Rectum (tissue), 1 donor: ENCODE data around the genes HTR2C, IL13RA2 and KLHL13.

DNA sequence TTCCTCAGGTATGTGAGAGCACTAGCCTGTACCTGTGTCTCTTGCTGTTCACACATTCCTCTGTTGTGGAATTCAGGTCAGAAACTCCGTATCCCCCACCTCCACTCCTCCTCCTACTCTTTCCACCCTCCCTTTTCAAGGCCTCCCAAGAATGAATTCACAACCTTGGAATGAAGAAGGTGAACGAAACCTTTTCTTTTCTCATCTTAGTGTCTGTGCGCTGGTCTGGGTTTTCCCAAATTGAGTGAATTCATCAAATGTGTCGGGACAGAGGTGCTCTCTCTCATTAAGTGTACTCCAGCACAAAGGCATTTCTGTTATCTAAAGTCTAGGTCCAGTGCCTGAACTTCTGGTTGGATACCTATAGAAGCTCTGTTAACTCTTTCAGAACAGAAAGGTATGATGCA, 42.0 kb downstream of the COL4A6 start:
- PRO-cap, result no peak

DNA sequence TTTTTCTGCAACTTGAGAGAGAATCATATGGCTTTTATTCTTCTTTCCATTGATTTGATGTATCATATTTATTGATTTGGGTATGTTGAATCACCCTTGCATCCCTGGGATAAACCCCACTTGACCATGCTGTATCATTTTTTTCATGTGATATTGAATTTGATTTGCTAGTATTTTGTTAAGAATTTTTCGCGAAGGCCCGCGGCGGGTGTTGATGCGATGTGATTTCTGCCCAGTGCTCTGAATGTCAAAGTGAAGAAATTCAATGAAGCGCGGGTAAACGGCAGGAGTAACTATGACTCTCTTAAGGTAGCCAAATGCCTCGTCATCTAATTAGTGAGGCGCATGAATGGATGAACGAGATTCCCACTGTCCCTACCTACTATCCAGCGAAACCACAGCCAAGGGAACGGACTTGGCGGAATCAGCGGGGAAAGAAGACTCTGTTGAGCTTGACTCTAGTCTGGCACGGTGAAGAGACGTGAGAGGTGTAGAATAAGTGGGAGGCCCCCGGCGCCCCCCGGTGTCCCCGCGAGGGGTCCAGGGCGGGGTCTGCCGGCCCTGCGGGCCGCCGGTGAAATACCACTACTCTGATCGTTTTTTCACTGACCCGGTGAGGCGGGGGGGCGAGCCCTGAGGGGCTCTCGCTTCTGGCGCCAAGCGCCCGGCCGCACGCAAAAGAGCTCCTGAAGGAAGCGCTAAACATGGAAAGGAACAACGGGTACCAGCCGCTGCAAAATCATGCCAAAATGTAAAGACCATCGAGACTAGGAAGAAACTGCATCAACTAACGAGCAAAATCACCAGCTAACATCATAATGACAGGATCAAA, 317.8 kb upstream of the IRS4 start:
- PRO-cap, result no peak

DNA sequence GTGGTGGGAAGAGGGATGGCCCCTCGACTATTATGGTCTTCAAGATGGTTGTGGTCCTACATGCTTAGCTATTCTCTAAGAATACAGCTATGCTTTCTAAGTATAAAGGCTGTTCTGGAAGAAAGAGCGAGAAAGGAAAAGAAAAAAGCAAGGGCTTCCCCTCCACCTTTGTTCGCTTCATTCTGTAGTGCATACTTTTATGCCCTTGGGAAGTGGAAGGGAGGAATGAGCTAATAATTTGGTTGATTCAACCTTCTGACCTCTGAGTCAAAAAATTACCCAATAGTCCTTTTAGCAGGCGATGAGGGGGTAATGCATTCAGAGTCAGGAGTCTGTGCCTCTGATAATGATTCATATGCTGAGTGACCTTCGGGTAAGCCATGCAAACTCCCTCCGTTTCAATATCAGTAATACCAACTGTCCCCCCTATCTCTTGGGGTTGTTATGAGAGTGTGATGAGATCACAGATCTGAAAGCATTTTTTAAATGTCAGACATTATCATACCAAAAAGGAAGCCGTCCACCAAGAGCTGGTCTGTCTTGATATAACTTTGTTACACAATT, 41.6 kb upstream of the ACSL4 start:
- PRO-cap, result no peak

DNA sequence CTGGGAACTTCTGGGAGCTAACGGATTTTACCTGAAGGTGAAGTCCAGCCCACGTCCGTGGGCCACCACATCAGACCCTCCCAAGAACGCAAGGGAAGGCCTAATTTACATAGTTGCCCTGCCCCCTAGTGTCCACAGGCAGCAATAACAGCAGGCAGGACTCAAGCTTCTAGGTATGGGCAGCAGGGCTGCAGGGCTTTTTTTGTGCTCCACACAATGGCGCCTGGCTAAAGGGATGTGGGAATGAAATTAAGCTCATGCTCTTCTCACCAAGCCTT, 112.0 kb upstream of the TMEM164 start:
- PRO-cap, result no peak

- PRO-cap, result bidirectional peak, plus-strand start at chrX:110318710, minus-strand start at chrX:110318696
Measured at GRCh38 chrX:110318414-110318930, 587 bp upstream of the AMMECR1 start.

DNA sequence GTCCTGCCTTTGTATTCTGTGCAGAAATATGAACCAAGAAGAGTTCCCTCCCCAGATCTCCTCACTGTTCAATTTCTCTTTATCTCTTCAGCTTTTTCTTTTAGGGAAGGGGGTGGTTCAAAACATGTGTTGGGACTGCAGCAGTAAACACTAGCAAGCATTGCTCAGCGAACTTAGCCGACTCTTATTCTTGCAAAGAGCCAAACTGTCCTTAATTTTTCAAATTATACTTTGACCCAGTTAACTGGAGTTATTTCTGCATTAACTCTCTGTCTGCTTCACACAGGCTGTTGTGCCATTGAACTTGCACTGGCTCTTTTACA, 1.6 kb downstream of the CHRDL1 start:
- PRO-cap, result no peak

DNA sequence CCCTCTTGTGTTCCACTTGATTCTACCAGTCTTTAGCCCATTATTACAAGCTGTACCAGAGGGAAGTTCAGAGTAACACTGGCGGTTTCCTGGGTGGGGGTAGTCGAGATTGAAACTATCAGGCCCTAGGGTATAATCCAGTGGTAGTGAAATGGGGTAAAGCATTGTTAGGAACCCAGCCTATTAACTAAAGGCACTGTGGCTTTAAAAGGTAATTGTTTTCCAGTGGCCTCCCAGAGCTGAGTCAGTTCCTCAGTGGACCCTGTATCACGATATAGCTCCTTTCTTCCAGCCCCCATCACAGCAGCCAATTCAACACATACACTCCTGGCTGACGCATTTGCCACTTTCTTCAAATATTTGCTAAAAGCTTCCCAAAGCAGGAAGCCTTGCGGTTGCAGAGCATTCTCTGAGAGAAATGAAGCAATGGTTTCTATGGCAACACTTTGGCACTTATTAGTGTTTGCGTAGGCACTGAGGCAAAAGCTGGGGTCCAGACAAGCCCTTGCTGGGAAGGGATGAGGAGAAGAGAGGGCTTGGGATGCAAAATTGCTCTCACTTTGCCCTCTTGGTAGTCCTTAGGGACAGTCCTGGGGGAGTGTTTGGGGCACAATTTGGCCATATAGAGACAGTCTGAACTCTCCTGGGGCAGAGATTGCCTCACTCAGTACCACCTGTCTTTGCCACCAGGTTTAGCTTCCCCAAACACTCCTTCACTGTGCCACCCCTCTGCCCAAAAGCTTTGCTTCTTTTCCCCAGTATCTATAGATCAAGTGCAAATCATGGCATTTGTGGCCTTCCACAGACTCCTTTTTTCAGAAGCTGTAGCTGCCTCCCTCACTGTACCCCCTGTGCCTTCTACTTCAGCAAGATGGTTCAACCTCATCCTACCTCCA, 55.0 kb upstream of the PAK3 start:
- PRO-cap, result no peak

GRCh38 chrX:111400884-111401210, 11.1 kb downstream of the DCX start:
- PRO-cap, result no peak

DNA sequence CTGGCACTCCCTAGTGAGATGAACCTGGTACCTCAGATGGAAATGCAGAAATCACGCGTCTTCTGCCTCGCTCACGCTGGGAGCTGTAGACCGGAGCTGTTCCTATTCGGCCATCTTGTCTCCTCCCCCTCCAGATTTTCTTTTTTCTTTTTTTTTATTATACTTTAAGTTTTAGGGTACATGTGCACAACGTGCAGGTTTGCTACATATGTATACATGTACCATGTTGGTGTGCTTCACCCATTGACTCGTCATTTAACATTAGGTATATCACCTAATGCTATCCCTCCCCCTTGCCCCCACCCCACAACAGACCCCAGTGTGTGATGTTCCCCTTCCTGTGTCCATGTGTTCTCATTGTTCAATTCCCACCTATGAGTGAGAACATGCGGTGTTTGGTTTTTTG, 83.2 kb downstream of the SERTM2 start:
- PRO-cap, result no peak

DNA sequence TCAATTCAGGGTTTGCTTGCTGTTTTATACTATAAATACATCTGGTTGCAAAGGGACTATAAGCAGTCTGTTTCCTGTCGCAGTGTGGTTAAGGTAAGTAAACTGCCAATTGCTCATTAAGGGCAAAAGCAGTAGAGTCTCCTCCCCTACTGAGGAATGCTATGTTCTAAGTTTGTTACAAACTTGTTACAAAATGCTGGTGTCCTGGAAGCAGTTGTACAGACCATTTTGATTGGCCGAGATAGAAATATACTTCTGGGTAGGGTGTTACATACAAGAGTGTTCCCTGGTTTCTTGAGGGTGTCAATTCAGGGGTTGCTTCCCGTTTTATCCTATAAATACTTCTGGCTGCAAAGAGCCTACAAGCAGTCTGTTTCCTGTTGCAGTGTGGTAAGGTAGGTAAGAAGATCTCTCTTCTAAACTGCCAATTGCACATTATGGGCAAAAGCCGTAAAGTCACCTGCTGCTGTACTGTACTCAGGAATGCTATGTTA, 5.7 kb downstream of the TRPC5OS start:
- PRO-cap, result no peak

DNA sequence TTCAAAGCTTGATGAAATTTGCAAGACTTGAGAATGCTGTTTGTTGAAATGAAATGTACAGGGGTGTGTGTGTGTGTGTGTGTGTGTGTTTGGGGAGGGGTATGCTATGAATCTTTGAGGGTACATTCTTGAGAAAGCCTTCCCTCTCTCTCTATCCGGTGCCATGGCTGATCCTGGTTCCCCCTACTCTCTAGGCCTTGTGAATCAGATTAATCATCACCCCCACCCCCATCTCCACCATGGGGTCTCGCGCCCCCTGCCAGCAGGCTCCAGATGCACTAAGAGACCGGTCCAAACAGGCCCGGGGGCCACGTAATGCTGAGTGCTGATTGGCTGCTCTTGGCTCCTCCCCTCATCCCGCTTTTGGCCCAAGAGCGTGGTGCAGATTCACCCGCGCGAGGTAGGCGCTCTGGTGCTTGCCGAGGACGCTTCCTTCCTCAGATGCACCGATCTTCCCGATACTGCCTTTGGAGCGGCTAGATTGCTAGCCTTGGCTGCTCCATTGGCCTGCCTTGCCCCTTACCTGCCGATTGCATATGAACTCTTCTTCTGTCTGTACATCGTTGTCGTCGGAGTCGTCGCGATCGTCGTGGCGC, at the start of gene HTR2C:
Gene HTR2C (plus strand): TSS at position 398 of the 596 bp plus-strand sequence.
- PRO-cap, result no peak

DNA sequence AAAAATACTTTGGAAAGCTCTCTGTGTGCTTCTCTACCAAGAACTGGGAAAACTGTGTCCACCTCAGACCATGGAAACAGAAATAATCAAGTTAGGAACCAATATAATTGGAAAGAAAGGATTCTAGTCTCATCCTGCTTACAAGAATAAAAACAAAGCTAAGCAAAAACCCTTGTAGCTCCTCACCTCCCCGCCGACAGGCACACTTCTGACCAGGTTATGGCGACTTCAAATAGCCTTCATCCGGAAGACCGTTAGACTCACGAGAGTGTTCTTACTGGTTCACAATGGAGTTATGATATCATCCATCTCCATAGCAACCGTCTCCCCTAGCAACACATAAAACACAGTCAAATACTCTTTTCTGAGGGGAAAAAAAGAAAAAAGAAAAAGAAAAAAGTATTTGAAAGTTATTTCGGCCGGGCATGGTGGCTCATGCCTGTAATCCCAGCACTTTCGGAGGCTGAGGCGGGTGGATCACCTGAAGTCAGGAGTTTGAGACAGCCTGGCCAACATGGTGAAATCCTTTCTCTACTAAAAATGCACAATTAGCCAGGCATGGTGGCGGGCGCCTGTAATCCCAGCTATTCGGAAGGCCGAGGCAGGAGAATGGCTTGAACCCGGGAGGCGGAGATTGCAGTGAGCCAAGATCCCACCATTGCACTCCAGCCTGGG, at the start of gene IL13RA2:
Gene IL13RA2 (minus strand): TSS at position 250 of the 675 bp plus-strand sequence.
- PRO-cap, result no peak

GRCh38 chrX:115719058-115719558, 158.1 kb downstream of the PLS3 start:
- PRO-cap, result no peak

DNA sequence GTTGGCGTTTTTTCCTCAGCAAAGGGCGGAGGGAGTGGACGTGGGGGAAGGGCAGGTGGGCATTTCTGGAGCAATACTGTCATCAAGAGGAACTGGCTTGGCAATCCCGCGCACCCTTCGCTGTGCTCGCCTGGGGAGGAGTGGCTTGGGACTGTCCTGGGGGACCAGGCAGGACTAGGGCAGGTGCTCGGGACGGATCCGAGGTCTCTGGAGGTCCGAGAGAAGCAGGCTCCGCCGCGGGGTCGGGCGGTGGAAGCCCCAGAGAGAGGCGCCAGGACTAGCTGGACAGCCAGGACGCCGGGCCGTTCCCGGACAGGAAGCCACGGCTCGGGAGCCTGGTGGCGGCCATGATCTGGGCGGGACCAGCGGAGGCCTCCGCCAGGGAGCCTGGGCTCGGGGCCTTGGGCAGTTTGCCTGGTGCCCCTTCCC, 282.5 kb upstream of the AGTR2 start:
- PRO-cap, result no peak

- PRO-cap, result no peak
Measured at GRCh38 chrX:115945889-115946681, 224.5 kb upstream of the AGTR2 start.

DNA sequence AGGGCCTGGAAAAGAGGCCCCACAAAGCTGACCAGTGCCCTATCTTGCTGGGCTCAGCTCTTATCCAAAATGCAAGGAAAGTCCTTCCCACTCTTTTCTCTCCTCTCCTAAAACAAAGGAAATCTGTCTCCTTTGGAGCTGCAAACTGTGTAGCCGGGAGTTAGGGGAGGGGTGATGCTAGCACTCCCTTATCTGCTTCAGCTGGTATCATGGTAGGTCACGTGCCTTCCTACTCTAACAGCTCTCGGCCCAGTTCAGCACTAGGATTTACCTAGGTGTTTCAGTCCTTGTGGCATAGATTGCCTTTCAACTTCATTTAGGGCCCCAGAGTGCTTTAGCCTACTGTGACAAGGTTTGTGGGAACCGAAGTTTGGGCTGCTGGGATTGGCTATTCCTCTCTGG, 245.2 kb upstream of the CT83 start:
- PRO-cap, result no peak

DNA sequence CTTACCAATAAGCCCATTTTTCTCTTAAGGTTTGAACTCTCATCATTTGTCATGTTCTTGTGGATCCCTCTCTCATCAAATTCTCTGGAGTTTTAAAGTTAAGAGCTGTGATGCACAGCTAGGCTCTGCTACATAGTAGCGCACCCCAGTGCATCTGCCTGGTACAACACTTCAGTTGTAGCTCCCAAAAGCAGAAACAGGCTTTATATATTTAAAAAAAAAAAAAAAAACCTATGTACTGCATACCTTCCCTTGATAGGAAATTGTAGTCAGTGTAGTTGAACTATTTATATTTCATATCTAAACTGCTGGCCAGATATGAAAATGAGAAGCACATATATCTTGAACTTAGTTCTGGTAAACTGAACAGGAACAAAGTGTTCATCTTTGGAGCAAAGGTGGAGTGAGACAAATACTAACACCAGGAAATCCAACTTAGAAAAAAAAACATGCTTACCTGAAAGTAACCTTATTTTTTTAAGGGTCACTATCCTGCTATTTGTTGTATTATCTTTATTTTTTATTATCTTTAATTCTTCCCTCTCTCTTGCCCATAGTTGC, 131.3 kb downstream of the KLHL13 start:
- PRO-cap, result no peak

DNA sequence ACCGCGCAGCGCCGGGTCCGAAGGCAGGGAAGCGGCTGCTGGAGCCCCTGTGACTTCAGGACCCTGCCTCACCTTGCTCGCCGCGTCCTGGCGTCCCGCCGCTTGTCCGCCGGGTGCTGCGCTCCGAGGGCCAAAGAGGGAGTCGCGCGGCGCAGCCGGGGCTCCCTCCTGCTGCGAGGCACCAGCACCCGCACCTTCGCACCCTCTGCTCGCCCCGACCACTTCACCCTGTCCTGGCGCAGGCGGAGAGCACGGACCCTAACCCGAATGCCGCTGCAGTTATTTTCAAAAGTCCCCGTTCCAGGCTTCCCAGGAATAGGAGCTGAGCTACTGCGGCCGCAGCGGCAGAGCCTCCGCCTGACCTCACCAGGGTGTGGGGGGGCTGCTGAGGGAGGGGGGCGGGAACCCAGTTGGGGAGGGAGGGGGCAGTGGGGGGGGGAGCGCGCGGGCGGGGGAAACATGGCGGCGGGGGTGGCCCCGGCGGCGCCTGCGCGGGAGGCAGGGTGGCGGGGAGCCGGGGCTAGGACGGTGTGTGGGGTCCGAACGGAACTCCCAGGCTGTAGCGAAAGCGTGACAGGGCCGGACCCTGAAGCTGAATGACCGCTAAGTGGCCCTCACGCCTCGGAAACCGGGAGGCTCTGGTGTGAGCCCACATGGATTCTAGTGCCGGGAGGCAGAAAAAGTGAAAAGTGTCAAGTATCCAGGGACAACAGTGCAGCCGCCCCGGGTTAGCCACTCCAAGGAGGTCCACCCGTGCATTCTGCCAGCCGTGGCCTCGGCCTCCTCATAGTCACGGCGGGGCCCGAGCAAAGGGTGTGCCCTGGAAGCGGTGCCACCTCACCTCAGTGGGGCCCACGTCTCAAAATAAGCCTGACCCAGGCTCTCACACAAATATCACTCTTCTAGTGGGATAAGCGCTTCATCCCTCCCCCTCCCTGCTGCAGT, at the start of gene KLHL13:
Gene KLHL13 (minus strand): TSS at position 375 of the 945 bp plus-strand sequence.
- PRO-cap, result bidirectional peak, plus-strand start at position 460 of the sequence, minus-strand start at position 365 of the sequence

GRCh38 chrX:118432225-118433050, 63.2 kb upstream of the DOCK11 start:
- PRO-cap, result no peak

DNA sequence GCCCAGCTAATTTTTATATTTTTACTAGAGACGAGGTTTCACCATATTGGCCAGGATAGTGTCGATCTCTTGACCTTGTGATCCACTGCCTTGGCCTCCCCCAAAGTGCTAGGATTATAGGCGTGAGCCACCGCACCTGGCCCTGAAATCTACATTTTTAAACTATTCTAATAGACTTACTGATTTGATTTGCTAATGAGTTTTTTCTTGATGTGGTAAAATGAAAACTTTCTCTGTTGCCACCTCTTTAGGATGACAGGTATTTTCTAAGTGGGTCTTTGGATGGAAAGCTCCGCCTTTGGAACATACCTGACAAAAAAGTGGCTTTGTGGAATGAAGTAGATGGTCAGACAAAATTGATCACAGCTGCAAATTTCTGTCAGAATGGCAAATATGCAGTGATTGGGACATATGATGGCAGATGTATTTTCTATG, 54.5 kb upstream of the DOCK11 start:
- PRO-cap, result no peak